Bronchial lymph node (tissue), 1 donor: ENCODE measurements around the gene ADAT2.

- PRO-cap, result no peak
Measured at GRCh38 chr6:142872442-142872951, 72.5 kb downstream of the HIVEP2 start.

GRCh38 chr6:142879473-142880230 is 65.3 kb downstream of the HIVEP2 start:
- PRO-cap, result no peak

DNA sequence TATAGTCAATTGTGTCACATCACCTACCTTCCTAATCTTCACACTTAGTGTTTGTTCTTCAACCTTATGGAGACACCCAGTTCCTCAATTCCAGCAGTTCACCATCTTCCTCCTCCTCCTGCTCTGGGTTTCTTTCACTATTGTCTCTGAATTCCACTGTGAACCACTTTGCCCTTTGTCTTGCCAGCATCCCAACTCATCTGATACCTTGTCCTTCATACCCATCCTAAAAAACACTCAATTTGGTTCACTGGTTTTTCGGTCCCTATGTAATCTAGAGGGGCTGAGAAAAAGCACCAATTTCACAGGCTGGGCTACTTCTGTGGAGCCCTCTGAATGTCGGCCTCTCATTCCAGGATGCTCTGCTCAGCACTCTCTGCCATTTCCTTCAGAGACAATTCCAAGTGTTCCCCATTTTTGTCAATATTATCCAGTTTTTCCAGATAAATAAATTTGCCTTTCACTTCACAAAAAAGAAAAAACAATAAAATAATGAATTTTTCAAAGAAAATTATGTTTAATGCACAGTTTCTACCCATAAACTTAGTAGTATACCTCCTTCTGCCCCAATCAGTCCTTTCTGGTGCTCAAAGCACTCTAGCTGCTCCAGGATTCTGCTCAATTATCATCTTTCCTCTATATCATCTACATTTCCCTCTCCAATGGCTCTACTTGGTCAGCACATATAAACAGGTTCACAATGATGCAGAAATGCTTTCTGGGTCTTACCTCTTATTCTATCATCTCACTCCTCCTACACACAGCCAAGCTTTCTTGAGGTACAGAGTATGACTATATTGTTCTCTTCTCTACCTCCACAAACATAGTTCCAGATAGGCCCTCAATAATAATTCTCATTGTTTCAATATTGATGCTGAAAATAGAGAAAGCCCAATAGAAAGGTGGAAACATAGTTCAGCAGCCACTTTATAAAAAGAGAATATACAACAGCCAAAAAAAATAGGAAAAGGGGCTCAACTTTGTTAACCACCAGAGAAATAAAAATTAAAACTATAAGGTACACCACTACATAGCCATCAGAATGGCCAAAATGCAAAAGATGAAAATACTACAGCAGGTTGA is 48.5 kb downstream of the HIVEP2 start:
- PRO-cap, result no peak

DNA sequence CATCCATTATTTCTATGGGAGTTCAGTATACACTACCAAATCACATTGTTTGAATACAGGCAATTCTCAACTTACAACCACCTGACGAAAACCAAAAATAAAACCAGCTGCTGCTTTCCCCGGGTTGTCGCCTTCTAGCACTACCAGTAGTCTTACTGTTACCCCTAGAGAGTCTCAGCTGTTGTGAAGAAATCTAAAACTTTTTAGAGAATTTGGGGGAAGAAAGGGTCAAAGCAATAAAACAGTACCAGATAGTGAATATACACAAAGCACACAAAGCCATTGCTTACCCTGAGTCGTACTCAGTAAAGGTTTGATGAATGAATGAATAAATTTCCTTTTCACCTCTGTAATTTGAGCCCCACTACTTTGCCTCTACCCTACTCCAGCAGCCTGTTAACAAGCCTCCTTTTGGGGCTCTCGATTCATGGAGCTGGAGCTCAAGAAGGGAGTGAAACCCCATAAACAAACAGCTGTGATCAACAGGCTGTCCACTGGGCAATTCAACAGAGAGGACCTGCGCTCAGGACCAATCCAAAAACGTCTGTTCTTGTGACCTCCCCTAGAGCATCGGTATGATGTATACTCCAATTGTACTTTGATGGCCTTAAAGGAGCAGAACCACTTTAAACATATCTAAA is 37.6 kb downstream of the HIVEP2 start:
- PRO-cap, result unidirectional peak, minus-strand start at position 508 of the sequence; unidirectional peak, minus-strand start at position 549 of the sequence

- PRO-cap, result no peak
Measured at GRCh38 chr6:142921981-142922536, 22.9 kb downstream of the HIVEP2 start.

GRCh38 chr6:142927774-142928231 is 17.2 kb downstream of the HIVEP2 start:
- PRO-cap, result unidirectional peak, minus-strand start at chr6:142928126

GRCh38 chr6:142946246-142946399 is 1.1 kb upstream of the HIVEP2 start:
- PRO-cap, result bidirectional peak, plus-strand start at chr6:142946494, minus-strand start at chr6:142946353

- PRO-cap, result no peak
Measured at GRCh38 chr6:143107382-143107797, 46.7 kb downstream of the AIG1 start.

DNA sequence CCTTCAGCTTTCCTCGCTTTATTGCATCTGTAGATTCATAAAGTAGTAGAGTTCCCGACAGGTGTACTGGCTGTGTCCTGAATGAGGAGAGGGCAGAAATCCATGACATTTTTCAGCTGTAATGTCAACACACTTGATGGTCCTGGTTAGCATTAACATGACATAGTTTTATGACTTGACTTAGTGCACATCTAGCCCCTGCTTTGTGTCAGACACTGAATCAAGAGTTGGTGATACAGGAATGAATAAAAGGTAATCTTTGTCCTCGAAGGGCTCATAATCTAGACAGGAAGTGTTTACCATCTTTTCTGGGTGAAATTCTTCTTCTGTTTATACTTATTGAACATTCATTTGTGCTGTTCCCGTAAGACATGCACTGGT is 55.1 kb downstream of the AIG1 start:
- PRO-cap, result no peak

DNA sequence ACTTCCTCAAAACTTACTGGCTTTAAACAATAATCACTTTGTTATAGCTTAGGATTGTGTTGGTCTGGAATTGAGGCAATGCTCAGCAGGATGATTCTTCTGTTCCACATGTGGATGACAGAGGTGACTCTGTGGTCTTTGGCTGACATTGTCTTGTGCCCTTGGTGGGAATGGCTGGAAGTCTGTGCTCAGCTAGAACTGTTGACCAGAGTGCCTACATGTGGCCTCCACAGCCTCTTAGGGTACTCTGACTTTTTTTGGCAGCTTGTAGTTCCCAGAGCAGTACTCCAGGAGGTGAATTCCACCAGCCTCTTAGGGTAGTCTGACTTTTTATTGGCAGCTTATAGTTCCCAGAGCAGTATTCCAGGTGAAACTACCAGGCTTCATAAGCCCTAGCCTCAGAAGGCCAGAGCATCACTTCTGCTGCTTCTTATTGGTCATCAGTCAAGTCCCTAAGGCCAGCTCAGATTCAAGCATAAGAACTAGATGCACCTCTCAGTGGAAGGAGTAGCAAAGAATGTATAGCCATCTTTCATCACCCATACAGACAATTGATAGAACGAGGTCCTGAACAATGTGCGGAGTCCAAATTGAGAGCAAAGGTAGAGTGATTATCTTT is 143.6 kb downstream of the AIG1 start:
- PRO-cap, result no peak

- PRO-cap, result bidirectional peak, plus-strand start at chr6:143450915, minus-strand start at chr6:143450669
Measured at GRCh38 chr6:143450004-143451022, at the start of gene ADAT2. TSS of gene ADAT2 (minus strand) at chr6:143450695.

GRCh38 chr6:143456577-143456900 is 5.9 kb downstream of the PEX3 start:
- PRO-cap, result no peak

- PRO-cap, result no peak
Measured at GRCh38 chr6:143514862-143515593, 3.5 kb upstream of the FUCA2 start.

- PRO-cap, result no peak
Measured at GRCh38 chr6:143577214-143577905, 65.8 kb upstream of the FUCA2 start.

DNA sequence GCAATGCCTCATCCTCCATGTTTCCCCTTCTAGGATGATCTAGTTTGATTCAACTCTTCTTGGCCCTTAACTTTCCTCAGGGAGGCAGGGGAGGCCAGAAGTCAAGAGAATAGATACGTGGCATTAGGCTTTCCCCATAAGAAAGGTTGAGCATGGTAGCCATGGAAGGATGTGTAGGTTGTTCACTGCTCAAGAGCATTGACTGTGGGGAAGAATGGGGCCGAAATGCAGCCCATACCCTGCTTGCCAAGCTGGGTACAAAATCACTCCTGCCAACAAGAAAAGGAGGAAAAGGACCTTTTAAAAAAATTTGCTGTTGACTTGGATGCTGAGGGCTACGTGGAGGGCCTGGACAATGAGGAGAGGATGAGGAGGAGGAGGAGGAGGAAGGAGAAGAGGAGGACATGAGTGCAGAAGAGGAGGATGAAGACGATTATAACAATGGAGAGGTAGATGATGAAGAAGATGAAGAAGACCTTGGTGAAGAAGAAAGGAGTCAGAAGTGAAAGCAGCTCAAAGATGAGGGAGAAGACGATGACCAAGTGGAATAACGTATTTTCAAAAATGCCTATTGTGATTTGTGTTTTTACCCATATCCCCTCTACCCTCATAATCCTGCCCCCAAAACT is 66.9 kb upstream of the FUCA2 start:
- PRO-cap, result no peak

GRCh38 chr6:143629601-143630000 is 48.2 kb upstream of the PHACTR2 start:
- PRO-cap, result no peak

DNA sequence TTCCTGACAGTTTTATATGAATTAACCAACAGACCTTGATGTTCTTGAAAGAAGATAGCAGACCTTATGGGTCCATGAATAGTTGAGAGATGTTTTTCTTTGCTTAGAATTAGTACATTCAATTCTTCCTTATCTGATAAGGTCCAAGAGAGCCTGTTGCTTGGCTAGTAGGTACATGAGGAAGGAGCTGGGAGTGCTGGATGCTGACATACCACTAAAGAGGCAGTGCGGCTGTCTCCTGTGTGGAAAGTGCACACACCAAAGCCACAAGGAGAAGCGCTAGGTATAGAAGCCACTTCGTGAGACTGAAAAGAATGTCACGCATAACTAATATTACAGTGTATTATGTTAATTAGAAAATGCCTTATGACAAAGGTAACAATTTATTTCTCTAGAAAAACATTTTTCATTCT is 77.7 kb downstream of the PHACTR2 start:
- PRO-cap, result no peak

- PRO-cap, result no peak
Measured at GRCh38 chr6:144106228-144106691, 10.9 kb upstream of the SF3B5 start.

DNA sequence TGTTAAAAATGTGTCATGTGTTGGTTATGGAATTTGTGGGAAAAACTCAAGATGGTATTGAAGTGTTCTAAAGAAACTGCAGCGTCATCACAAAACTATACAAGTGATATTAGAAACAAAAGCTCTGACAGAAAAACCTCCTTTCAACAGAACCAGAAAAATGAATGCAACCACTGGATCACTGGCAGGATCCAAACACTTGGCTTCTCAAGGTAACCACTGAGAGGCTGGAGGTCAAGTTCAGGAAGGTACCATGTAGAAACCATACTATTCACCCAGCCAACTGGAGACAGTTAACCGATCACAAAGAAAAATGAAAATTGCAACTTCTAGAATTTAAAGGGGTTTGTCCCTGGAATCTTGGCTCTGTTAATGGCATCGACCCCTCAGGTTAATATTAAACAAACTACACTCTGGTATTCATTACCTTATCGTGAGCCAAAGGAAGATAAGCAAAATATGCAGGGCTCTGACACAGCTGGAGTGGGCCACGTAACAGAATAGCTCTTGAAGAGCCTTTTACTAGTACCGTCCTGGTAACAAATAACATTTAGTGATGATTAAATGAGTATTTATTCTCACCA is 20.3 kb upstream of the UTRN start:
- PRO-cap, result no peak

- PRO-cap, result no peak
Measured at GRCh38 chr6:144361844-144362611, 76.9 kb downstream of the UTRN start.